Choroid plexus epithelial cell (primary cell): ENCODE data around the genes DESI2 and KIF26B.

DNA sequence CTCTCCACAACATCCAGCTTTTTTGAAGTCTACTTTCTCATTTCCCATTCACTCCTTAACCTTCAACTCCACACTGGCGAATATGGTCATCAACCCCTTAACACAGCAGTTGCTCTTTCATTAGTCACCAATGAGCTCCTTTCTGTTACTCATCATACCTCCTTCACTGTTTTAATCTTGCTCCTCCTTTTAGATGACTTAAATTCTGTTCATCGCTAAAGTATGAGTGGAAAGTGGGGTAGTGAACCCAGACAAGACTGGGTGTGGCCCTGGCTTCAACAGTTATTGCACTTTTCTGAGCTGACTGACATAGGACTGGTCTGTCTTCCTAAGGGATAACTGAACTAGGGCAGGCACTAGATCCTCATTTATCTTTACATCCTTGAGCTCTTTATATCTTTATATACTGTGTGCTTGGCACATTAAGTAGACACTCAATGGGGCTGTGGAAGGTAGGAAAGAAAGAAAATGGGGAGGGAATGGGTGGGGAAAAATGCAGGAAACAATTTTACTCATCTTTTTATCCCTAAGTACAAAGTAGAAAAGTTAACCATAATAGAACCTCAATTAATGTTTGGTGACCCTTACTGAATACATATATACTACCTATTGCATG lies 51.2 kb downstream of the AKT3 start:
- RRBS, result no CpG with 5 or more reads among the region's 2 CpGs

- RRBS, result no CpG with 5 or more reads among the region's 12 CpGs
Observed at GRCh38 chr1:244094757-244095229, 43.7 kb downstream of the ZBTB18 start.

GRCh38 chr1:244326627-244327231 lies 25.7 kb upstream of the C1orf100 start:
- RRBS, result no CpG with 5 or more reads among the region's 4 CpGs

- RRBS, result no CpG with 5 or more reads among the region's 3 CpGs
Observed at GRCh38 chr1:244435586-244436079, 16.1 kb downstream of the ADSS2 start.

- RRBS, result no CpG with 5 or more reads among the region's 9 CpGs
Observed at GRCh38 chr1:244454359-244454887, 2.7 kb upstream of the ADSS2 start.

- RRBS, result no CpG with 5 or more reads among the region's 10 CpGs
Observed at GRCh38 chr1:244614134-244614961, 38.6 kb upstream of the DESI2 start.

GRCh38 chr1:244652315-244652554 lies 691 bp upstream of the DESI2 start:
- RRBS, result no CpG with 5 or more reads among the region's 4 CpGs

DNA sequence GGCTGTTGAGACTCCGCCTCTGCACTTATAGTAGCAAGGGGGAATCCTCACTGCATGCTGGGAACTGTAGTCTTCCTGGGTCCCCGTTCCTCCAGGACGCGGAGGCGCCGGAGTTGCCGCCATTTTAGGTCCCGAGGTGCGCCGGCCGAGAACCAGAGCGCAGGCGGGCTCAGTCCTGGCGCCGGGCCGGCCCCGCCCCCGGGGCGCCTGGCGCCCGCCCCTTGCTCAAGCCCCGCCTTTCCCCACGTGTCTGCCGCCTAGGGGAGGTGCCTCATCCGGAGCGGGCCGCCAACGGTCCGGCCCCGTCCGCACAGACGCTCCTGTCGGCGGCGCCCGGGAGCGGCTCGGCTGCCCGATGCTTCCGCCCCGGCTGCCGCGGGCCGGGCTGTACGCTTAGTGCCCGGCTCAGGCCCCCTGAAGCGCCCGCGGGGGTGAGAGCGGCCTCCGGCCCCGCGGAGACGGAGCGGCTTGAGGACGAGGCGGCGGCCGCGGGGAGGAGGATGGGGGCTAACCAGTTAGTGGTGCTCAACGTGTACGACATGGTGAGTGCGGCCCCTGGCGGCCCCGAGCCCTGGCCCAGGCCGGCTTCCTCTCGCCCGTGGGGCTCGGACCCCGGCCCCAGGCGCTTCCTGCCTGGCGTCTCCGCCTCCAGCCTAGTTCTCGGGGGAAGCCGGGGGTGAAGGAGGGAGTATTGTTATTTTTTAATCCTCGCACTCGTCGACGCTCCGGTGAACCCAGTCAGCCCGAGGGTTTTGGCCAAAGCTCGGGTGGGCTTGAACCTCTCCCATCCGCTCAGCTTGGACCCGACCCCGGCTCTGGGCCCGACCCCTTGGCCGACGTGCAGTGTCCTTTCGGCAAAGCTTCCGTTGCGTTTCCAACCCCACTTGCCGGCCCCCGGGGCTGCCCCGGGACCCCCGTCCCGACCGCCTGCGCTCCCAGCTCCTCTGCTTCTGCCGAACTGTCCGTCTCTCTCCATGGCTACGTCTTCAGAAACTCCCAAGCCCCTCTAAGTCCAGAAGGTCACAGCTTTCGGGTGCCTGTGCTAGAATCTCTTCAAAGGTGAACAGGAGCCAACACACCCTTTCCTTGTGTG lies at the start of gene DESI2:
Gene DESI2 (plus strand): TSS at position 313 of the 1,093 bp plus-strand sequence.
- RRBS, result 2% methylated on average over 38 of the region's 102 CpGs

- RRBS, result no CpG with 5 or more reads among the region's 3 CpGs
Observed at GRCh38 chr1:244678749-244678948, 25.7 kb downstream of the DESI2 start.

- RRBS, result no CpG with 5 or more reads among the region's 1 CpG
Observed at GRCh38 chr1:244862293-244862398, 2.2 kb downstream of the HNRNPU start.

DNA sequence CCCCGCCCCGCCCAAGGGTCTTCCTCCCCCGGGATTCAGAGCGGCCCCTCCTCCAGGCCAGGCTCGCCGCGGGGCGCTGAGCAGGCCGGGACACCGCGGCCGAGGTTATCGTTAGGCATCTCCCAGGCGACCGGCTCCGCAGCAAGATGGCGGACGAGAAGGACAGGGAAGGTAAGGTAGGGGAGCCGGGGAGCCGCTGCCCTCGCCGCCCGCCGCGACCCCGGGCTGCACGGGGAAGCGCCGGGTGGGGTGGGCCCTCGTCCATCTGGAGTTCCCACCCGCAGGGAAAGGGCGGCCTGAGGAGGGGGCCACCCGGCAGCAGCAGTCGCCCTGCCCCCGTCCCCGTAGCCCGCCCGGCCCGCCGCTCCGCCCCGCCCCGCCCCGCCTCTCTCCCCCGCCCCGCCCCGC lies 795 bp downstream of the EFCAB2 start:
- RRBS, result 2% methylated on average over 32 of the region's 47 CpGs

DNA sequence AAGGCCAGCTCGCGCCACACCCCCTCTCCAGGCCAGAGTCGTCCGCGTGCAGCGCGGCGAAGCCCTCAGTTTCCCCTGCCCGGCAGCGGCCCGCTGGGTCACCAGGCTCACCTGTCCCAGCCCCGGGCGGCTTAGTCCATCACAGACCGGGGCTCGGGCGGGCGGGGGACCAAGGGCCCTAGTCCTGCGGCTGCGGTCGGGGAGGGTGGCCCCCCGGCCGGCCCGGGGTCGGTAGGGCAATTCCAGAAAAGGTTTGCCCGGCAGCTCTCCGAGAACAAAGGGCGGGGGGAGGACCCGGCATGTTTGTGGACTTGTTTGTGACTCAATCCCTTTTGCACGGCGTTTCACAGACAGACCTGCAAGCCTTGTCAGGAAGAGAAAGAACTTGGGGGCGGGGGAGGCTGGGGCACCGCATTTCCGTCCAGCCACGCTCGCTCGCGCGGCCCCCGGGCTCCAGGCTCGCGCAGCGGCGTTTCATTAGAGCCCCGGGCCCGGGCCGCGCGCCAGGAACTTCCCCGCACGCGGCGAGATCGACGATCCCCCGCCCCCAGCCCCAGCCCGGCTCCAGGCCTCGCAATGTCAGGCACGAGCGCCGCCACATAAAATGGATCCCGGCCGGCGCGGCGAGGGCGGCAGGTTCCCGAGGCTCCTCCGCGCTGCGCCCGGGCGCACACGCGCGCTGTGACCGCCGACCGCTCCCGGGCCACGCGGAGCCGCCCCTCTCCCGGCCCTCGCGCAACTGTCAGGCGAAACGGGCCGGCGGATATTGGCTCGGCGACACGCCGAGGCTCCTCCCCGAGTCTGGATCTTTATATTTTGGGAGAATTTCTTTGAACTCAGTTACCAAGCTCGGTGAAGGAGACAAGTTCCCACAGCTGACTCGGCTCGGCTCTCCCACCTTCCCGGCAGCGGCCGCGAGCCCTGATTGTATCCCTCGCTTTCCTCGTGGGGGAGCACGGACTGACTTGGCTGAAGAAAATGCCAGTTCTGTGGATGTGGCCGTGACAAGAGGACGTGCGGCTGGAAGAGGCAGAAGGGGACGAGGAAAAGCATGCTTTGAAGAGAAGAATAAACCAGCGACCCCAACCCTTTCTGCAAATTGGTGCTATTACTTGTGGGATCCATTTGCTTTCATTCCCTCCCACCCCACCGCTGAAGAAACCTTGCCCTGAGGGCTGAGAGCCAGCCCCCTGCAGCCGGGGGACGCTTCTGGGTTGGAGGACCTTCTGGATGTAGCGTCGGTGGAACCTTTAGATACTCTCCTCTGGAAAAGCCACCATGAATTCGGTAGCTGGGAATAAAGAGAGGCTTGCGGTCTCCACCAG lies at the start of gene KIF26B:
Gene KIF26B (plus strand): TSS at position 839 of the 1,325 bp plus-strand sequence.
- RRBS, result 2% methylated on average over 50 of the region's 116 CpGs

DNA sequence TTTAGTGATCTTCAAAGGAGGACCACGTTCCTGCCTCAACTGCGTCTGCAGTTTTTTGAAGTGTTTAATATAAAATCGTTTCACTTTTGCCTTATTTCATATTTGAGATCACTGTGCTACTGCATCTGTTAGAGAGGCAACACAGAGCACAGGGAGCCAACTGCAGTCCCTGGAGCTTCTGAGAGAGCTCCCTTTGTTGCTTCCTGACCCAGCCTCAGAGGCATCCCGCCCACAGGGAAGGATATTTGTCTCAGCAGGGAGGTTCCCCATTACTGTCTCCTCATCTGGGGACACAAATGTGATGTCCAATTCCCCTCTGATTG lies 62.0 kb downstream of the KIF26B start:
- RRBS, result no CpG with 5 or more reads among the region's 4 CpGs

DNA sequence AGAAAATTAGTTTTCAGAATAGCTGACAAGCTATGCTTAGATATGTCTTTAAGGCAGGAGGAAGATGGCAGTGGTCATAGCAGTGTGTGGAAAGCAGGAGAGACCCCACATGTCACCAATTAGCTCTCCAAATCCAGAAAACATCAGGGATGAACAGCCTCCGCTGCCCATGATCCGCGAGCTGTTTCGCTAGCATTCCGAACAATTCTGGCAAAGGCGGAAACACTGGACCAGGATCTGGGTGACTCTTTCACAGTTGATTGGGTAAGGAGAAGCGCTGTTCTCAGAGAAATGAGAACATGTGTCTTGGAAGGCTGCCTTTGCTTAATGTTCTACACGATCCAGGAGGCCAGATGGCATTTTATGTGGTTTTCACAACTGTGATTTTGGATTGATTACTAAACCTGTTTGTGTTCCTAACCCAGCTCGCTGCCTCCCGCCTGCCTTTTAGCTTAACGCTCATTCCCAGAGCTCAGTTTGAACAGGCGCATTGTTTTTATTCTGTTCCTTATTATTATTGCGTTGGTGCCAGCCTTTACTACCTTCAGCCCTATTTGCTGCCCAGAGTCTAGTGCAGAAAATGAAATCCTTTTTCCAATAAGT lies 144.0 kb downstream of the KIF26B start:
- RRBS, result no CpG with 5 or more reads among the region's 13 CpGs

DNA sequence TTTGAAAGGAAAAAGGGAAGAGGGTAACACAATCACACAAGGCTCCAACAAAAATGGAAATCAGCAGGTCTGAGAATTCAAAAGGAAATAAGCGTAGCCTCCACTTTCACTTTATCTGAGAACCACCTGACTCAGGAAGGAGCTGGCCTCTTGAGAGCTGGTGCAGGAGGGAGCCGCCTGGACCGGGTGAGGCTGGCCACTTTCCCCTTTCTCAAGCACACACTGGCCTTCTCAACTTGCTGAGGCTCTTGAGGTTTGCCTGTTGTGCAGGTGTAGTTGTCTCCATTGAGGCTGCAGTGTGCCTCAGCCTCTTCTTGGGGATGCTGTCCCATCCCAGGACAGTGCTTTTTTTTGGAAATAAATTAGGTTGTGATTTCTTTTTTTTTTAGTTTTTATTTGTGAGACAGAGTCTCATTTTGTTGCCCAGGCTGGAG lies 653.6 kb downstream of the KIF26B start:
- RRBS, result no CpG with 5 or more reads among the region's 3 CpGs

- RRBS, result no CpG with 5 or more reads among the region's 3 CpGs
Observed at GRCh38 chr1:245810883-245811411, 656.2 kb downstream of the KIF26B start.

- RRBS, result no CpG with 5 or more reads among the region's 8 CpGs
Observed at GRCh38 chr1:246102133-246102891, 404.8 kb downstream of the SMYD3 start.

DNA sequence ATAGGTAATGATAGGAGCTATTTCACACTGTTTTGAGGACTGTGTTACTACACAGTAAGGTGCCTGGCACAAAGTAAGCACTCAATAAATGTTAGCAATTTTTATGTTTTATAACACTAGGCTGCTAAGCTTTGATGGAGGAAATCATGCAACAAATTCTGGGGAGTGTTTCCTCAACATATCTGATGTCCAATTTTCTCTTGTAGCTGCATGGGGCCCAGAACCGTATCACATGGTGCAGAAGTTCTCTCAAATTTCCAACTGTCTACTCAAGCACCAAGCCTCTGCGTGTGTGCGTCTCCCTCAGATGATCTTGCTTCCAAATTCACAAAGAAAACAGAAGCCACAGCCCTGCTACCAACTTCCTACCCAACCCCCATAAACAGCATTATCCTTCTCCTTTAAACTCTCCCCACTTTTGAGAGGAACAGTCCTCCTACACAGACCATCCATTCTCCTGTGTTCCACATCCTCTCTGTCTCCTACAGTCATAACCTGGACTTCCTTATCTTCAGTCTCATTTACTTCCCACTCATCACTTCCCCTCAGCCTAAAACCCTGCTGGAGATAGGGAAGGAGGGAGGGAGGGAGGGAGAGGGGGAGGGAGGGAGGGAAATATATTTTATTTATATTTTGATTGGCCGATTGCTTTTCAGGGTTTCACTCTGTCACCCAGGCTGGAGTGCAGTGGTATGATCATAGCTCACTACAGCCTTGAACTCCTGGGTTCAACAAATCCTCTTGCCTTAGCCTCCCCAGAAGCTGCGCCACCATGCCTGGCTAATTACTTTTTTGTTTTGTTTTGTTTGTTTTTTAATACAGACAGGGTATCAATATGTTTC lies 354.0 kb downstream of the SMYD3 start:
- RRBS, result no CpG with 5 or more reads among the region's 5 CpGs

- RRBS, result no CpG with 5 or more reads among the region's 9 CpGs
Observed at GRCh38 chr1:246214771-246215673, 292.1 kb downstream of the SMYD3 start.